ENCODE measurements around the gene FBLN1.

- PRO-cap, 2 experiments, result peak in 2 of 2 experiments; most common plus-strand start chr22:45241589 (in 2); most common minus-strand start chr22:45241499 (in 1)
These were observed 733 bp upstream of the KIAA0930 start for GRCh38 chr22:45241416-45241837.

GRCh38 chr22:45249237-45249646 lies 8.5 kb upstream of the KIAA0930 start:
- PRO-cap, 2 experiments, result peak in 1 of 2 experiments; most common minus-strand start chr22:45249396 (in 1)

DNA sequence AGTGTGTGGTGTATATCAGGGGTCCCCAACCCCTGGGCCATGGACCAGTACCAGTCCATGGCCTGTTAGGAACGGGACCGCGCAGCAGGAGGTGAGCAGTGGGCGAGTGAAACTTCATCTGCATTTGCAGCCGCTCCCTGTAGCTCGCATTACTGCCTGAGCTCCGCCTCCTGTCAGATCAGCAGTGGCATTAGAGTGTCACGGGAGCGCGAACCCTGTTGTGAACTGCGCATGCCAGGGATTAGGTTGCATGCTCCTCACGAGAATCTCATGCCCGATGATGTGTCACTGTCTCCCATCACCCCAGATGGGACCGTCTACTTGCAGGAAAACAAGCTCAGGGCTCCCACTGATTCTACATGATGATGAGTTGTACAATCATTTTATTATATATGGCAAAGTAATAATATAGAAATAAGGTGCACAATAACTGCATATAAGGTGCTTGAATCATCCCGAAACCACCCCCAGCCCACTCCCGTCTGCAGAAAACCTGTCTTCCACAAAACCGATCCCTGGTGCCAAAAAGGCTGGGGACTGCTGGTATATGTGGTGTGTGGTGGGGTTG lies 6.0 kb downstream of the UPK3A start:
- PRO-cap, 2 experiments, result no peak in any of the 2 experiments

DNA sequence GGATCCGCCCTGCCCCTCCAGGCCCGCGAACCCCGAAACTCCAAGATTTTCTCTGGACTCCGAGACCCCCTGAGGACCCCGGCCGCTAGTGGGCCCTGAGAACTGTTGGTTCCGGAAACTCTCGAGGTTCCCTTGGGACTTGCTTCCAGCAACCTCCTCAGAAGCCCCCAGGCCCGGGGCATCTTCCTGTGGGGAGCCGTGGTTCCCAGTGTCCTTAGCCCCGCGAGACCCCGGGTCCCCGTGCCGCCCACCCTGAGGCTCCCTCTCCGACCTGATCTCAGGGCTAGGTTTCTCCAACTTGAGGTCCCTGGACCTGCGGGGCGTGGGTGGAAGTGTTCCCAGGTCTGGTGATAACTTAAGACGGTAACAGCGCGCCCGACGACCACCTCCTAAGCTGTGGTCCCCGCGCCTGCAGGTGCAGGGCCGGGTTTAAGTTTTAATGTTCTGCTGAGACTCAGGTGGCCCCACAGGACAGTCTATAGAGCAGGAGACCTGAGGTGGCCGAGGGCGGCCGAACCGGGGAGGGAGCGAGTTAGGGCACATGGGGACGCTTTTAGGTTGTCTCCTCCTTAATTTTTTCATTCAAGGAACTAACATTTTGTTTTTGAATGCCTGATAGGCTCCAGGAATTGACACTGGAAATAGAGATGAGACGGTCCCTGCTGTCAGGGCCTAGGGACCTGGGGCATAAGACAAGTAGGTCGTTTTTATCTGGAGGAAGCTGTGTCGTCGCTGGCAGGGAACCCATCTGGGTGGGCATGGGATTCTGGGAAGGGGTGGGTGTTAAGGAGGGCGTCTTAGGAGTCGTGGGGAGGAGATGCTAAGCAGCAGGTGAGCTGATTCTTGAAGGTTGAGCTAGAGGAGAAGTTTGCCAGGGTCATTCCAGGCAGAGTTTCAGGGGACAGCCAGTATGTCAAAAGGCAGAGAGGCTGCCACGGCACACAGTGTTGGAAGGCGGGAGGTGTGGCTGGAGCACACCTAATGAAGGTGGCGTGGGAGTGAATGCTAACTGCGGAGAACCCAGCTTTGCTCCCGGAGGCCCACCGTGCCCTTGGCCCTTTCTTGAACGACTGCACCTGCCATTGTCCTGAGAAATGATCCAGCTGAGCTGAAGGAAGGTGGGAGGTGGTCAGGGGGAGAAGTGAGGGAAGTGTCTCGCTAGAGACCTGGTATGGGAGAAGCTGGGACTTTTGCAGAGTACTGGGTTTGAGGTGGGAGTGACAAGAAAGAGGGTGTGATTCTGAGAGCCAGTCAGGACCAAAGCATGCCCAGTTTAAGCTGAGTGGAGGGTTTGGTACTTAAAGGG lies 1.0 kb downstream of the FAM118A start:
- PRO-cap, 2 experiments, result no peak in any of the 2 experiments

DNA sequence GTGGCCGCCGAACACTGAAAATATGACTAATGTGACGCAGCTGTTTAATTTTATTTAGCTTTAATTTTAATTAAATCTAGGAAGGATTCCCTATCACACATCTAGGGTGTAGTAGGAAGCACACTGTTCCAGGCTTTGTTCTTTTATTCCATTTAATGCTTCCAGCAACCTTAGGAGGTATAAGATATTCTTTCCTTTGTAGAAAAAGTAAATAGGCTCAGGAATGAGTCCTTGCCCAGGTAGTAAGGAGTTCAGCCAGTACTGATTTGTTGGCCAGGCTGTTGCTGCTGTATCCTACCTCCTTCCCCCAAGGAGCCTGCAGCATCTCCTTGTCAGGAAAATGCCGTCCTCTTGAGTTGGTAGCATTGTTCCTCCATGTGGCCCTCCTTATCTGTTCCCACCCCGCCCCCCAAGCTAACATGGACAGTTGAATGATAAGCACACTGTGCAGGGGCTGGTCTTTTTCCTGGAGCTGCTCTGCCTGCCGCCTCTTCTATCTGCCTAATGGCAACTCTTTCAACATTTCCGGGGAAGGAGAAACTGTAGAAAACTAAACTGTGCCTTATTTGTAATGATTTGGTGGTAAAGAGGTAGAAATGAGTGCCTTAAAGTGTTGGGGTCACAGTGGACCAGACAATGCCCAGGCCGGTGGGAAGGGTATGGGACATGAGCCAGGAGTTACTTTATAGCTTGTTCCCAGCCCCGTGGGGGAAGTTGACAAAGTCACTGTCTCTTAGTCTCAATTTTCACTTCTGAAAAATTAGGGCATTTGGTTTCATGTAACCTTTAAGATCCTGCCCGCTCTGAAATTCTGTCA lies 4.3 kb downstream of the FAM118A start:
- PRO-cap, 2 experiments, result no peak in any of the 2 experiments

DNA sequence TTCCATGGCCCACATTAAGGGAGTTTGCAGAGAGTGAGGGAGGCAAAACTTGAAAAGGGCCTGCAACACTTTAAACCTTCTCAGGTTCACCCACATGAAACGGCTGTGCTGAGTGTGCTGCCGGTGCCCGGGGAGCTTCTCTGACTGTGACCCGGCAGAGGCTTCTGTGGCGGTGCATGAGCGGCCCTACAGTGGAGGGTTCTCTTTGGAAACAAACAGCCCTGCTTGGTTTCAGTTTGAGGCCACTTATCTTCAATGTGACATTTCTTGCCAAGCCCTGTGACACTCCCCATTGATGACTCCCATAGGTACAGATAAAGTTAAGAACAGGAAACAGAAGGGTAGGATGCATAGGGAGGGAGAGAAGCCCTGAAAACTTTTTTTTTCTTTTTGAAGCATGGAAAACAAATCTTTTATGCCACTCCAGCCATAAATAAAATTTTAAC lies 31.8 kb downstream of the FAM118A start:
- PRO-cap, 2 experiments, result peak in 1 of 2 experiments; most common plus-strand start position 157 of the sequence (in 1); most common minus-strand start position 151 of the sequence (in 1)

- PRO-cap, 2 experiments, result no peak in any of the 2 experiments
These were observed 10.6 kb downstream of the RIBC2 start for GRCh38 chr22:45423937-45424664.

GRCh38 chr22:45502350-45503086 lies at the start of gene FBLN1:
TSS of gene FBLN1 (plus strand) at chr22:45502883.
- PRO-cap, 2 experiments, result no peak in any of the 2 experiments

- PRO-cap, 2 experiments, result no peak in any of the 2 experiments
These were observed 1.7 kb downstream of the FBLN1 start for GRCh38 chr22:45504213-45504908.

DNA sequence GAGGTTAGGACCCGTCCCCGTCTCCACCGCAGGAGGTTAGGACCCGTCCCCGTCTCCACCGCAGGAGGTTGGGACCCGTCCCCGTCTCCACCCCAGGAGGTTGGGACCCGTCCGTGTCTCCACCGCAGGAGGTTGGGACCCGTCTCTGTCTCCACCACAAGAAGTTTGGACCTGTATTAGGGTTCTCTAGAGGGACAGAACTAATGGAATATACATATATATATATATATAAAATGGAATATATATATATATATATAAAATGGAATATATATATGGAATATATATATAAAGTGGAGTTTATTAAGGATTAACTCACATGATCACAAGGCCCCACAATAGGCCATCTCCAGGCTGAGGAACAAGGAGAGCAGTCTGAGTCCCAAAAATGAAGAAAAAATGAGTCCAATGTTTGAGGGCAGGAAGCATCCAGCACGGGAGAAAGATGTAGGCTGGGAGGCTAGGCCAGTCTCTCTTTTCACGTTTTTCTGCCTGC lies 52.4 kb downstream of the FBLN1 start:
- PRO-cap, 2 experiments, result no peak in any of the 2 experiments

DNA sequence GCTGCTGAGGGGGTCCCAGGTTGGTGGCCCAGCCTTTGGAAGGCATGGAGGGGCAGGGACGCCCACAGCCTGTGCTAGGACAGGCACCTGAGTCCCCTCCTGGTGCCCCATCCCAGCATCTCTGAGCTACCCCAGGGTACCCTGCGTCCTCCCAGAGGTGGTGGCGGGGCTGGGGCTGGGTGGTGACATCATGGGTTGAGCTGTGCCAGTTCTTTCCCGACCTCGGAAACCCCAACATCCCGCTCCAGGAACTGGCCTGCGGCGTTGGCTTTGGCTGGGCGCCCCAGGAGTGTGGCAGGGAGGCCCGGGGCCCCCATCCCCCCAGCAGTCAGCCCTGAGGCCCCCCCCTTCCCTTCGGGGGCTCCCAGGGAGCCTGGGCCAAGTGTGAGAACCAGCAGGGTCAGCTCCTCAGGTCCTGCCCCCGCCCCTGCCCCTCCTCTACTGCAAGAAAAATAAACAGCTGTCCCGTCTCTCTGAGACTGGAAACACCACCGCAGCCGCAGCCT lies 73.7 kb downstream of the WNT7B start:
- PRO-cap, 2 experiments, result no peak in any of the 2 experiments

DNA sequence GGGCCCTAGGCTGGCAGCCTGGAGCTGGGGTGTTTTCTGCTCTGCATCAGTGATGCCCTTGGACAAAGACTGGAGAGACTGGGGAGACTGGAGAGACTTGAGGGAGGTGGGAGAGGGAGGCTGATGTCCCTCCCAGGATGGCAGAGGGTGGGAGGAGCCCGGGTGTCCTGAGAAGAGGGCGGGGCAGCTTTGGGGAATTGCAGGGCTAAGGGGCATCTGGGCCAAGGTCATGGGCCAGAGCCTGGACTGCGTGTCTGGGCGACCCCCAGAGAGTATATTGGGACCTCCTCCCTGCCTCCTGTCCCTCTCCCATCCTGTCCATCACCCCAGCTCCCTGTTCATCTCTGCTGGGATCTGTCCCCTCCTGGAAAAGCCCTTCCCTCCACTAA lies 51.7 kb downstream of the WNT7B start:
- PRO-cap, 2 experiments, result no peak in any of the 2 experiments

DNA sequence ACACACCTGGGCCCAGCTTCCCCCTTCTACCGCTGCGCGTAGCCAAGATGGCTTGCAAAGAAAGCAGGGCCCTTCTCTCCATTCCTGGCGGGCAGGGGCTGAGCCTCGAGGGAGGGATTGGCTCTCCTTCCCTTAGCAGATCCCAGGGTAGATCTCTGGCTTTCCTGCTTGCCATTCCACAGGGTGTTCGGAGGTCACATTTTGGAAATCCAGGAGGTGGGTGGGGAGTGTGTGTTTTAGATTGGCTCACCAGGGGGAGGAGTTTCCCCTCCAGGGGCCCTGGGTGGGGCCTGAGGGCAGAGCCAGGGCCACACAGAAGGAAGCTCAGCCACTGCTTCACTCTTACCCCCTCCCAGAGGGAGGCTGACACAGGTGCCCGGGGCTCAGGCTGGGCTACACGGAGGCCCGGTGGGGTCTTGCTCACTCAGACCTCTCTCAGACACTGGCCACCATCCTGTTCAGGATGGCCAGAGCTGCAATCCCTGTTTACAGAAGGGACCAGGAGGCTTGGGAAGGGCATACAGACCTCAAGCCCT lies 2.5 kb downstream of the WNT7B start:
- PRO-cap, 2 experiments, result no peak in any of the 2 experiments

- PRO-cap, 2 experiments, result no peak in any of the 2 experiments
These were observed 30.4 kb upstream of the WNT7B start for GRCh38 chr22:46007402-46007716.

DNA sequence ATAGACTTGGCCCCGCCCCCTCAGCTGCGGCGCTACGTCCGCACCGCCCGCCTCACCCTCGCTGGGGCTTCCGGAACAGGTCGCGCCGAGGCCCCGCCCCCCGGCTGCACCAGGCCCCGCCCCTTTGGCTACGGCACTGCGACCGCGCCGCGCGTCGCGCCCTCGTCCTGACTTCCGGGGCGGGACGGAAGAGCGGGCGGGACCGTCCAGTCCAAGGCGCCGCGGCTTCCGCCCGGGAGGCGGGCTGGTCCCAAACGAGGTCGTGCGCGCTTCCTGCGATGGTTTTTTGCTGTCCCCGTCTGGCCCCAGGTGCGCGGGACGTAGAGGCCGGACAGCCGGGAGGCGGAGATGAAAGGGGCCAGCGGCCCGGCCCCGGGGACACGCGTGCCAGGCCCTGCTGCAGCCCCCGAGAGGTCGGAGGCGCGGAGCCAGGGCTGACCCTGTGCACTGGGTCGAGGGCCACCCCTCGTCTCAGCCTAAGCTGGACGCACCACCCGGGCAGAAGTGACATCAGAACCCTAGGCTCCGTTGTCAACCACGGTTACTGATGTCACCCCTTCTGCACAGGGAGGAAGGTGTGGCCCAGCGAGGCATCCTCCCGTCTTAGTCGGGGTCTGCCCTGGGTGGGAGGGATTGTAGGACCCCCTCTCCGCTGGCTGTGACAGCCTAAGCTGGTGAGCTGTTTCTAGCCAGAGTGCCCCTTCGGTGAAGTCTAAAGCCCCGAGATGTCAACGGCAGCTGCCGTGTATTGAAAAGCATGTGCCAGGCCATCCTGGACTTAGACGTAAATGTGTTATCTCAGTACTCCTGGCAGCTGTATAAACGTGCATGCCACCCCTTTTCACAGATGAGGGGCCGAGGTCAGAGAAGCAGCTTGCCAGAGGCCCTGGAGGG lies 59.2 kb upstream of the WNT7B start:
- PRO-cap, 2 experiments, result peak in 2 of 2 experiments; most common plus-strand start position 283 of the sequence (in 2); most common minus-strand start position 506 of the sequence (in 2)

GRCh38 chr22:46044263-46044453 lies 67.2 kb upstream of the WNT7B start:
- PRO-cap, 2 experiments, result no peak in any of the 2 experiments

GRCh38 chr22:46045516-46046017 lies 68.6 kb upstream of the WNT7B start:
- PRO-cap, 2 experiments, result no peak in any of the 2 experiments

DNA sequence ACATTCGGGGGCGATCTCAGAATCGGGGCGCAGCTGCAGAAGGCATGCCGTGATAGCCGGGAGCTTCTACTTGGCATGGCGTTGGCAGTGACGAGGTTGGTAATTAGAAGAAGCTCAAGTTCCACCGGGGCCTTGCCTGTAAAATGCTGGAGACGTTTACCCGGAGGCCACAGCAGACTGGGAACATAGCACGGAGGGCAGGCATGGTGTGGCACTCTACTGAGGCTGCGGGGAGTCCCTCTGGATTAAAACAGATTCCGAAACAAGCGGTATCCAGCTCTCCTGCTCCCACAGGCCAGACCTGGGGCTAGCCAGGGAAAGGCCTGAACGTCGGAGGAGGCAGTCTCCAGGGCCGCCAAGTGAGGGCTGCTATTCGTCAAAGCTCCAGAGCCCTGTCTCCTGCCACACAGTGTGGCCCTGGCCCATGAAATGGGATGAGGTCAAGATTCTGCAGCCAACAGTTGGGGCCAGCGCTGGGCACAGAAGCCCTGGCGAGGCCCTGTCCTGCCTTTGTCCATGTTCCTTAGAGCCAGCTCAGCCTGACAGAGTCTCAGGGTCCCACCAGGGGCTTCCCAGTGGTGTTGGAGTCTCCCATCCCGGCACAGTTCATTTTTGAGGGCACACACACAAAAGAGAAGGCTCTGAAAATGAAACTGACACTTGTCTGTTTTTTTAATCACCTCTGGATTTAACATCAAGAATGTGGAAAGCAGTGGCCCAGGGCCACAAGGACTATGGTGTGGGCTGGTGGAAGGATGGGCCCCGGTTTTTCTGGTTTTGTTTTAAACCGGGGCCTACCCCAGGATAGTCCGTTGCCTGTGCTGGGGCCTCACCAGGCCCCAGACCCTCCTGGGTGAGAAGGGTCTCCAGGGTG lies 76.1 kb upstream of the PPARA start:
- PRO-cap, 2 experiments, result no peak in any of the 2 experiments

- PRO-cap, 2 experiments, result no peak in any of the 2 experiments
These were observed 69.4 kb upstream of the PPARA start for GRCh38 chr22:46080959-46081368.

- PRO-cap, 2 experiments, result no peak in any of the 2 experiments
These were observed 47.1 kb upstream of the PPARA start for GRCh38 chr22:46103107-46103698.